ENCODE data around the genes GPR143 and SHROOM2.

DNA sequence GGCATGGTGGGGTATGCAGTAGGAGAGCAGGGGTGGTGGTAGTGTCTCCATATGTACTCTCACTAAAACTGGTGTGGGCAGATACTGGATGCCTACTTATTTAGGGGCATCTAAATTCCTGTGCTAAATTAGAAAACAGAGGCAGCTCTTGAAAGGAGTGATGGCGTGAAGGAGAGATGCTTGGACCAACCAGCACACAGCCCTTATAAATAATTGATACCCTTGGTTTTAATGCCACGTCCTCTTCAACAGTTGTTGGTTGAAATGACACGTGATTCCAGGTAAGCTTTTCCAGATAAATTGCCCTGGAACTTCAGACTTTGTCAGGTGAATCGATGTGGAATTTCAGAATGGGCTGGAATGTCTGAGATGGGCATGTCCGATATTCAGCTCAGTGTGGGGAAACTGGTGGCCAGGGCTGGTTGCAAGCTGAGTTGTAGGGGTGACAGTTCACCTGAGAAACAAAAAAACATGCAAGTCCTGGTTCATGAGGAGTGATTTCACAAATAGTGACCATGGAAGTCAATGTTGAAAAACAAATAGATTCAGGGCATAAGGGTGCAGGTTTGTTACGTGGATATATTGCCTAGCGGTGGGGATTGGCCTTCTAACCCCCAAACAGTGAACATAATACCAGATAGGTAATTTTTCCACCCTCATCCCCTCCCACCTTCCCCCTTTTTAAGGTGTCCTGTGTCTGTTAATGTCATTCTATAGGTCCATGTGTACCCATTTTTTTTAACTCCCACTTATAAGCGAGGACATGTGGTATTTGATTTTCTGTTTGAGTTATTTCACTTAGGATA is 104.1 kb upstream of the PRKX start:
- RRBS: no CpG with 5 or more reads among the region's 8 CpGs

GRCh38 chrX:3822862-3823427 is 109.5 kb upstream of the PRKX start:
- RRBS: no CpG with 5 or more reads among the region's 6 CpGs

DNA sequence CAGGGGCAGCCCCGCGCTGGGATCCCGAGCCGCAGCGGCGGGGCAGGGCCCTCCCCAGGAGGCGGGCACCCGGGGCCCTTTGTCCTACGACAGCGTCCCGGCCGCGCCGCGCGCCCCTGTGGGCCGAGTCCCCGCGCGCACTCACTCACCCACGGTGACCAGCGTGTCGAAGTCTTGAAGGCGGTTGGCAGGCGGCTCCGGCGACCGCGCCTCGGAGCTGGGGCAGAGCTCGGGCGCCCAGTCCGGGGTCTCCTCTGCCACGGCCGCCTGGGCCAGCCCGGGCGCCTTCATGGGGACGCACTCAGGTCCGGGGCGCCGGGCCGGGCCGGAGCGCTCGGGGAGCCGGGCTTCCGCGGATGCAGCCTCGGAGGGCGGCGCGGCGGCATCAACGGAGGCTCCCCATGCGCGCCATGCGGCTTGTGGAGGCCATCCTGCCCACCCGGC is 129.8 kb upstream of the PRKX start:
- RRBS: no CpG with 5 or more reads among the region's 58 CpGs

DNA sequence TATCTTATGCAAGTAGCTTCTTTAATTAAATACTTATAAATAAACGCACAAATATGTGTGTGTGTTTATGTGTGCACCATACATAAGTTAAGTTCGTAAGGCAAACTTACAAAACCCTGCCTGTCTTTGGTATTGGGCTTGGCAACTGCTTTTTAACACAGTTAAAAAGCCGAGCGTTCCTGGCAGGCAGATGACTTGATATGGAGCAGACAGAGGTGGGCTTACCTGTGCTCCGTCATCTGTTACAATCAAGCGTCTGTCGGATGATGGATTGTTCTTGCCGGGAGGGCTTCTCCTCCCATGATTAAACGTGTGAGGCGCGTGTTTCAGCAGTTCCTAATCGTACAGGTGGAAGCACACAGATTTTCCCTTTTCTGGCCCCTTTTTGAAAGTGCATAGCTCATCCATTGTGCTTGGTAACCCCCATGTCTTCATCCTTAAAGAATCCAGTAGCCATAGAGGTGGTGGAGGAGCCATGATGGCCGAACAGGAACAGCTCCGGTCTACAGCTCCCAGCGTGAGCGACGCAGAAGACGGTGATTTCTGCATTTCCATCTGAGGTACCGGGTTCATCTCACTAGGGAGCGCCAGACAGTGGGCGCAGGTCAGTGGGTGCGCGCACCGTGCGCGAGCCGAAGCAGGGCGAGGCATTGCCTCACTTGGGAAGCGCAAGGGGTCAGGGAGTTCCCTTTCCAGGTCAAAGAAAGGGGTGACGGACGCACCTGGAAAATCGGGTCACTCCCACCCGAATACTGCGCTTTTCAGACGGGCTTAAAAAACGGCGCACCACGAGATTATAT is 215.3 kb upstream of the STS start:
- RRBS: no CpG with 5 or more reads among the region's 38 CpGs

GRCh38 chrX:7012341-7012895 is 135.1 kb upstream of the STS start:
- RRBS: no CpG with 5 or more reads among the region's 8 CpGs

- RRBS: no CpG with 5 or more reads among the region's 6 CpGs
Observed at GRCh38 chrX:7083976-7084605, 63.4 kb upstream of the STS start.

DNA sequence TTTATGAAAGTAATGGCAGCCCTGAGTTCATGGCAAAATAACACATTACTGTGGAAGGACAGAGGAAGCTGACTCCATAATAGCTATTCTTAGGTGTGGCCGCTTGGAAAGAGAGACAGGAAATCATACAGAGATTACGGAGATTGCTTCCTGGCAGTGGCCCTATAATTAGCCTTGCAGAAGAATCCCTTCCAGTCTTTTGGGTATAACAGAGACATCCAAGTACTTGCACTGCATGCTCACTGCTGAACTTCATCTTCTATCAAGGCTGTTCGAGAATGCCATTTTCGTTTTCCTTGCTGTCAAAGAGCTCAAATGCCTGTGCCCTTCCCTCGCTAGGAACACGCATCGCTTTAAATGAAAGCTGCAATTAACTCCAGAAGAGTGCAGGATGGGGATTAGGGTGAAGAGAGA is 133.0 kb upstream of the VCX start:
- RRBS: no CpG with 5 or more reads among the region's 7 CpGs

DNA sequence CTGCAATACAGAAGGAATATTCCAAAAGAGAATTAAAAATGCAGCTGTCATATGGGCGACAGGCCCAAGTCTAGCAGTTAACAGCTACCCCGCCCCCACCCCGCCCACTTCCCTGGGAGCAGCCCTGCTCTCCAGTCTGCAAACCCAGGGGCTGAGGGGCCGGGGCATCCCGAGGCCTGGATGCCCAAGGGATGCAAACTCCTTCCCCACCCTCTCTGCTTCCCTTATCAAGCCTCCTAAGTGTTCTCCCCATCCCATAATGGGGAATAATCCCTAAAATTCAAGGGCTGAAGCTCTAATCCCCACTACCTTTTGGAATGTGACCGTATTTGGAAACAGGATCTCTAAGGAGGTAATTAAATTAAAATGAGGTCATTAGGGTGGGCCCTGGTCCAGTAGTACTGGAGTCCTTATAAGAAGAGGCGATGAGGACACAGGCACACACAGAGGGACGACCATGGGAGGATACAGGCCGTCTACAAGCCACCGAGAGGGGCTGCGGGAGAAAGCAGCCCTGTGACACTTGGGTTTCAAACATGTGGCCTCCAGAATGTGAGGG is 124.5 kb upstream of the TBL1X start:
- RRBS: no CpG with 5 or more reads among the region's 11 CpGs

GRCh38 chrX:9516748-9517290 is 52.0 kb downstream of the TBL1X start:
- RRBS: no CpG with 5 or more reads among the region's 7 CpGs

DNA sequence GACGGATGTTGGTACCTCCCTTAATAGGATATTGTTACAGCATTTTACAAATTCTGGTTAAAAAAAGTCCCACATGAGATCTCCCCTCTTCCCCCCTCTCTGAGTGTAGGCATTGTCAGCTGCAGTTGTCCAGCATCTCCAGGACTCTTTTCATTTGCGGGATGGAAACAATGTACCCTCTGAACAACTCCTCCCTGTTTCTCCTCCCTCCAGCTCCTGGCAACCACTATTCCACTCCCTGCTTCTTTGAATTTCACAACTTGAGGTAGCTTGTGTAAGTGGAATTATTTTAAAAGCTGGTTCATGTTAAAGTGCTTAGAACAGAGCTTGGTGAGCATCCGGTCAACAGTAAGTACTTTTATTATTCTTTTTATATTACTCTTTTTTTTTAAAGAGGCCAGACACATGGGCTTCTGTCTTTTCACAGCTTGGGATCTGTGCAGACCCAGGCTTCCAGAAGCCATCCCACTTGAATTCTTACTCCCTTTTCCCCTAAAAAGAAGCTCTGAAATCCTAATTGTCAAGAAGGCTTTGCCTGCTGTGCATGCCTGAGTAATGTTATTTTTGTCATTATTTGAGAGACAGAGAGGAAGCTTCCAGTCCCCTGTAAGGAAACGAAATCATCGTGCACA is 69.9 kb downstream of the TBL1X start:
- RRBS: no CpG with 5 or more reads among the region's 5 CpGs

DNA sequence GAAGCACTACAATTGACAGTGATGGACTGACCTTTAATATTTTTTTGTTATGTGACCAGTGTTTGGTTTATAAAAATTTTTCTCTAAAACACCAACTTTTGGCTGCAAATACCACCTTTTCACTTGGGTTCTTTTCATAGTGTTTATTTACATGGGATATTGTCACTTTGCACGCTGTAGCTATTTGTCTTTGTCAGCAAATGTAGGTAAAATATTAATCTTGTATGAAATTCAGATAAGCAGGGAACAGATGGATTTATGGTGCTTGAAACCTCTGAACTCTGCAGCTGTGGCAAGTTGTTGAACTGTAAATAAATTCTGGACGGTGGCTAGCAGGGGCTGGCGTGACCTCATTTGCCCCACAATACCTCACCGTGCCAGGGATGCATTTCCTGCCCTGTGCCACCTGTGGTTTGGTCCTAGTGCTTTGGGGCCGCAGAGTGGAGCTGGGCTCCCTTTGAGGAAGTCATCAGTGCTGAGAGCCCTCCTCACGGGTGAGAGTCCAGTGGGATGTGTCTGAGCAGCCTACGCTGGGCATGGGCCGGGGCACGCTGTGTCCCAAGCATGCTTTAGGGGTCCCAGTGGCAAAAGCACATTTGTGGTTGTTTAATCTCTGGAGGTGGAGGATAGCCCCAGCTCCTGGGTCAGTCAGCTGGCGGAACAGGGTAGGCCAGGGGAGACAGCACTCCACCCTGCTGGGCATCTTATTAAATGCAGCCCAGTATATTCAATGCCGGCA is 108.6 kb downstream of the TBL1X start:
- RRBS: no CpG with 5 or more reads among the region's 11 CpGs

DNA sequence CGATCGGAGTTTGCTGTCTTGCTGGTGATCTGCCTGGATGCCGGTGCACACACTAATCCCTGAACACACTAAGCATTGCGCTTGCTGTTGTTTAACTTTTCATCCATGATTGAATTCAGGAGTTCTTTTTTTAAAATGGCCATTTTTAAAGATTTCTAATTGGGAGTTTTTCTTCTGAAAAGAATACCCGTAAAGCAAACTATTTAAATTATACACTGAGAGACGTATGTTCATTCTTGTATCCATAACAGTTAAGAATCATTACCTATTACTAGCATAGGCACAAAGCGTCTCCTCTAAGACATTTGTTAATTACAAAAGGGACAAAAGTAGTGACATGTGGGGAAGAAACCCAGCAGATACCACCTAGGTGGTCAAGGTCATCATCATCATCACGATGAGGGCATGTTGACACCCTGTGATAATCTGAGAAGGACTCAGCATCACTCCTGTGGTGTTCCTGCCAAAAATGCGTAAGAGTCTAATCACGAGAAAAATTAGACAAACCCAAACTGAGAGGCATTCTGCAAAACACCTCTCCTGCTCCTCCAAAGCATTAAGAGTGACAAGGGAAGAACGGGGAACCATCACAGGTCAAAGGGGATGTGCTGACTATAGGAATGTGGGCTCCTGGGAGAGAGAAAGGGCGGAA is 124.8 kb downstream of the TBL1X start:
- RRBS: 55% methylated on average over 1 of the region's 12 CpGs

- RRBS: no CpG with 5 or more reads among the region's 7 CpGs
Observed at GRCh38 chrX:9646713-9647152, 118.9 kb downstream of the GPR143 start.

DNA sequence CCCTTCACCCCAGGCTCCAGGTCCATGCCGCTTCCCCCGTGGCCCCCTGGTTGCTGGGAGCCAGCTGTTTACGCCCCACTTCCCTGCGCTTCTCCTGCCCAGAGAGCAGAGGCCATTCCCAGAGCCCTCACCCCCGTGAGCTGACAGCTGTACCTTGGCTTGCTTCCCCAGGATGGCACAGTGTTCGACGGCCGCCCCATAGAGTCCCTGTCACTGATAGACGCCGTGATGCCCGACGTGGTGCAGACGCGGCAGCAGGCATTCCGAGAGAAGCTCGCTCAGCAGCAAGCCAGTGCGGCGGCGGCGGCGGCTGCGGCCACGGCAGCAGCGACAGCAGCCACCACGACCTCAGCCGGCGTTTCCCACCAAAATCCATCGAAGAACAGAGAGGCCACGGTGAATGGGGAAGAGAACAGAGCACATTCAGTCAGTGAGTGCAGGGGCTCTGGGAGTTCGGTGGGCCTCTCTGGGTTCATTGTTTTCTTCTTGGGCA is 77.8 kb downstream of the GPR143 start:
- RRBS: no CpG with 5 or more reads among the region's 30 CpGs

DNA sequence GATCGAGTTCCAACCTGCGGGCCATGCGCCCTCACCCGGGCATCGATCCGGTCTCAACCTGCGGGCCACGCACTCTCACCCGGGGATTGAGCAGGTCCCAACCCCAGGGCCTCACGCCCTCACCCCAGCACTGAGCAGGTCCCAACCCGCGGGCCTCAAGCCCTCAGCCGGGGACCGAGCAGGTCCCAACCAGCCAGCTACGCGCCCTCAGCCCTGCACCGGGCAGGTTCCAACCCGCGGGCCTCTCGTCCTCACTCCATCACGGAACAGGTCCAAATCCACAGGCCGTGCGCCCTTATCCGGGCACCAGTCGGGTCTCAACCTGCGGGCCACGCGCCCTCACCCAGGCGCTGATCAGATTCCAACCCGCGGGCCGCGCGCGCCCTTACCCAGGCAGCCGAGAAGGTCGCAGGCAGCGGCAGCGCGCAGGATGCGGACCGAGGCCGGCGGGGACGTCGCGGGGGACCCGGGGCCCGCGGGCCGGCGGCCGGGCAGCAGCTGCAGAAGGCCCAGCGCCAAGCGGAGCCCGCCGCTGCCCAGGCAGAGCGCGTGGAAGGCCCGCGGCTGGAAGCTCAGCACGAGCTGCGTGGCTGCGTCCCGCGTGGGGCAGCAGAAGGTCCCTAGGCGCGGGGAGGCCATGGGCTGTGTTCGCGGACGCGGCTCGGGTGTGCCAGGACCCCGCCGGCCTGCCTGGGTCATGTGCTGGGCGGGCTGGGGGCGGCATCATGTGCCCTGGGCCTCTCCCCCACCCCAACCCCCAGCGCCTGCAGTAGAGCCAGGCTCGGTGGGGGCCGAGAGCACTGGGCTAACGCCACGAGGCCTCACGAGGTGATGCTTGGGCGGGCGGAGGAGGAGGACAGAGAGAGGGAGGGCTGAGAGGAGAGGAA is at the start of gene GPR143:
TSS of gene GPR143 (minus strand) at position 669 of the 887 bp plus-strand sequence.
- RRBS: 22% methylated on average over 19 of the region's 85 CpGs

- RRBS: 8% methylated on average over 30 of the region's 94 CpGs
Observed at GRCh38 chrX:9786182-9786794, at the start of gene SHROOM2. Gene SHROOM2, plus strand, starts transcription at chrX:9786429.

DNA sequence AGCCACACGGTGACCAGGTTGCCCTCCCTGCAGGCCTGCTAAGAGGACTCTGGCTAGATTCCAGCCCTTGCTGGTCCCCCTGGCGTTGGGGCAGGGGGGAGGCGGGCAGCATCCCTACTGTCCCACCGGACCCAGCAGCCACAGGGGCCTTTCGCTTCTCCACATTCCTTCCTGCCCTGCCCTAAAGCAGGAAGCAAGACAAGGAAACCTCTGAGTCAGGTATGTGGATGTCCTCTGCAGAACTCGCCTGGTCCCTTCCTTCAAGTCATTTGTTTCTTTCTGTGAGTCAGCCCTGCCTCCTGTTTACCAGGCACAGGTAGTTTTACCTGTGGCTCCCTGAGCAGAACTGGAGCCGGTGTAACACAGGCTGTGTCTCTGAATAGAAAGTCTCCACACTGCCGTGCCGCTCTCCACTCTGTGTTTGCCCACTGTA is 60.2 kb upstream of the CLDN34 start:
- RRBS: 88% methylated on average over 1 of the region's 9 CpGs

DNA sequence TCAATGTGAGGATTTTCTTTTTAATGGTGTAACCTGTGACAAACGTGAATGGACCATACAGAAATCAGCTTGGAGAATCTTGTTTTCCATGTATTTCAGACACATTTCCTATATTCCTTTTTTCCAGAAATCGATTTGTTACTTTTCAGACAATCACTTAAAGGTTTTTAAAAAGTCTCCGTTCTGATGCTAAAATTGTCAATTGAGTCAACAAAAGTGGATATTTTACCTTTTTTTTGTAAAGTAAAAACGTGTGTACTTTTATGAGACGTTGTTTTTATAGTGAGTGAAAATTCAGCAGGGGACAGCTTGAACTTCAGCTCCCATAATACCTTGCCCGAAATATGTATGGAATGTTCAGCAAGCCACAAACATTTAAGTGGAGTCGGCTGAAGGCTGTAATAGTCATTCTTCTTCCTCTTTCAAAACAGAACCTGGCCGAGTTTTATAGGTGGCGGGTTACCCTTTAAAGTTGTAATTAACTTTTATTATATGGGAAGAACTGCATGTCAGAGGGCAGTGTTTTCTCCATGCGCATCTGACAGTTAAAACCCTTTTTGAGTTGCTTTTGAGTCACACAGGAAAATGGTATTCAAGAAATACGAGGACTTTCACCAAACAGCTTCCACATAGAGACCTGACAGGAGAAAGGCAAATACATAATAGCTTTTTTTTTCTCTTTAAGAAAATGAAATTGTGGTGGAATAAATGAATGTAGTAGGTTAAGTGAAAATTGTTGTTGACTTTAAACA is 50.7 kb downstream of the CLDN34 start:
- RRBS: no CpG with 5 or more reads among the region's 11 CpGs

DNA sequence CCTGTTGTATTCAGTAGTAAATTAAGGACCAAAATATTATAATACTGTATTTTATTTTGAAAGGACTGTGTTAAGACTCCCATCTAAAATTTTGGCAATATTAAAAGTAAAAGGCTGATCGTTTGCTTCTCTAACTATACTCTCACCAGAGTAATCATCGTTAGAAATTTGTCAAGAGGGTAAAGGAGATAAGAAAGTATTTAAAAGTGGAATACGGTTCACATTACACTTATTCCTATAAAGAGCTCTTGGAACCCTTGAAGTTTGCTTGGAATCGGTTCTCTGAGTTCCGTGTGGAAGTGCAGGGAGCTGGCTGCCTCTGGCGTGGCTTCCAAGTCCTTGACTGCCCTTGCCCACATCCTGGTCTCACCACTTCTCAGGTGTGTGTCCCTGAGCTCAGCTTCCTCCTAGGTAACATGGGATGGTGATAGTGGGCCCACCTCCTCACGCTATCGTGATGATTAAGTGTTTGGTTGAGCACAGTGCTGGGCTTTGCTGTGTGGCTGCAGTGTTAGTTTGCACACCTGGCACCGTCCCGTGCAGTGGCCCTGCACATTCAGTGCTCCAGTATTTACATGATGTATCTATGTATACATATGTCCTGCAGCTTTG is 81.4 kb downstream of the CLDN34 start:
- RRBS: no CpG with 5 or more reads among the region's 10 CpGs

DNA sequence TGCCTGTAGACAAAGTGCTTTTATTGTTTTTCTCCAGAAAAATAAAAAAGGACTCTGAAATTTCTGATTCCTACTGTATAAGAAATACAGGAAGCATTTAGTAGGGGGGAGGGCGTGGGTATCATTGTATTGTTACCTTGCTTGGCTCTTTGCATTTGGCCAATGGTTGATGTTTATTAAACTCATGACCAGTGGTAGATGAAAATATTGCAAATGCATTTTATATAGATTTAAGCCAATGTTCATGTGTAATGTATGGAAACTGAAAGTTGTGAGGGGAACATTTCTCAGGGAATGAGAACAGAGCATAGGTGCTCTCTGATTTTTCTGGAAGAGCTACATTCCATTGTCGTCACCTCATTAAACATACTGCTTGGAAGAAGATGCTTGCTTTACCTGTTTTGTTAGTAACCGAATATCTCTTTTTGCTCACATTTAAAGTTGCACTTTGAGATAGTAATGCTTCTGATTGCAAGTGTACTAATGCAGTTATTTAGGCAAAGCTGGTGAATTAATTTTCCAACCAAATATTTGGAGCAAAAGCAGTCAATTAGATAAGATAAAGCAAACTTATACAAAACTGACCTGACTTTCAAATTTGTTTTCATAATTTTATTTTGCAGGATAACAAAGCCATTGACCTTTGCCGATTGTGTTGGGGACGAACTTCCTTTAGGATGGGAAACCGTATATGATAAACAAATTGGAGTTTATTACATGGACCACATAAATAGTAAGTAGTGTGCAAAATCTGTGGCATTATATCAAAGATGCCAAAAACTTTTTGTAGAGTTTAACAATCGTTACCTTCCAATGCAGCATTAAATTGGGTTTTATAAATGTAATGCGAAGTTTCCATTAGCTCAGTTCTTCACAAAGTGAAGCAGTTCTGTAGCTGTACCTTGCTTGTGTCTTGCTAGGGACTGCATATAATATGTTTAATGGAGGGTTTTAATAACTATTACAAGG is 93.7 kb upstream of the CLCN4 start:
- RRBS: no CpG with 5 or more reads among the region's 8 CpGs